AG09309 (cell line): ENCODE data around the gene MAGEC1.

- RRBS, result no CpG with 5 or more reads among the region's 4 CpGs
Measured at GRCh38 chrX:137997955-137998269, 432.0 kb downstream of the ZIC3 start.

- RRBS, result 14% methylated on average over 15 of the region's 53 CpGs
Measured at GRCh38 chrX:139194462-139195328, 335.8 kb upstream of the F9 start.

GRCh38 chrX:139202519-139202999 is 328.0 kb upstream of the F9 start:
- RRBS, result 24% methylated on average over 2 of the region's 16 CpGs

- RRBS, result no CpG with 5 or more reads among the region's 3 CpGs
Measured at GRCh38 chrX:139530237-139530632, 304 bp upstream of the F9 start.

GRCh38 chrX:139691378-139691837 is 16.6 kb downstream of the MCF2 start:
- RRBS, result 10% methylated on average over 1 of the region's 25 CpGs

DNA sequence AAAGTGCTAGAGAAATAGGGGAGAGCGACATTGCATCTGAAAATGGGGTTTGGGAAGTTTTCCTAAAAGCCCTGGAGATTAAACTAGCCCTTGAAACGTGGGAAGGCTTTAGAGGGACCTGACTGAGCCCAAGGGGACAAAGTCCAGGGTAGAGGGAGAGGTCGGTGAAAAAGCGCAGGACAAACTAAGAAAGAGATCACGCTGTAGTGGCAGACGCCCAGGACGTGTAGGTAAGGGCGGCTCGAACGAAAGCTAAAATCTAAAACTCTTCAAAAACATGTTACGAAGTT is 1.0 kb upstream of the ATP11C start:
- RRBS, result no CpG with 5 or more reads among the region's 11 CpGs

GRCh38 chrX:140070353-140070779 is 21.1 kb upstream of the ENSG00000230707 start:
- RRBS, result no CpG with 5 or more reads among the region's 2 CpGs

- RRBS, result no CpG with 5 or more reads among the region's 20 CpGs
Measured at GRCh38 chrX:140712571-140713536, 208.0 kb upstream of the SOX3 start.

- RRBS, result no CpG with 5 or more reads among the region's 11 CpGs
Measured at GRCh38 chrX:140918537-140919049, 83.8 kb upstream of the SPANXB1 start.

- RRBS, result 50% methylated on average over 1 of the region's 24 CpGs
Measured at GRCh38 chrX:141903488-141904117, at the start of gene MAGEC1. TSS of gene MAGEC1 (plus strand) at chrX:141903894.

DNA sequence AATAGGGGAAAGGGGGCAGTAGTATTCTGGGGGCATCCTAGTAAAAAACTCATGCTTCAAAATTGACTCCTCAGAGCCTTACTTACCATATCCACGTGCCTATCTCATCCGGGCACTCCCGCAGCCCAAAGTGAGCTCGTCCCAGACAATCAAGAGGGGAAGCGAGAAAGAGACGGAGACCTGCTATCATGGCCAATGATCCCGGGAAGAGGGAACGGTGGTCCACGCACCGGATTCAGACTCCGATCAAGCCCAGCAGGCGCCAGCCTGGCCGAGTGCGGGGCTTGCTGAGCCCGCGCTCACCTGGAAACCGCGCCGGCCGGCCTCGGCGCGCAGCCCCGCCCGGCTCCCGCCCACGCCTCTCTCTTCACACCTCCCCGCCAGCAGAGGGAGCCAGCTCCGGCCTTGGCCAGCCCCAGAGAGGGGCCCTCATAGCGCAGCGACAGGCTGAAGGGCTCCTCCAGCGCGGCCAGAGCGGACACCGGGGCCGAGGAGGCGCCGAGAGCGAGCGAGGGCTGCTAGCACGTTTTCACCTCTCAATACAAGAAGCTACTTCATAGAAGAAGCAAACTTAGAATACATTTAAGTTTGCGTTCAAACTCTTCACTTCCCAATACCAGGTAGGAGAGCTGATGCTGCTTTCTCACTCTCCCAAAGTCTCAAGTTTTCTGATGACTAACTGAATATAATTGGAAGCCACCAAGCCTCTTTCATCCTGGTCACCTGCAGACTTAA is 36.8 kb upstream of the SPANXN2 start:
- RRBS, result 59% methylated on average over 13 of the region's 42 CpGs

DNA sequence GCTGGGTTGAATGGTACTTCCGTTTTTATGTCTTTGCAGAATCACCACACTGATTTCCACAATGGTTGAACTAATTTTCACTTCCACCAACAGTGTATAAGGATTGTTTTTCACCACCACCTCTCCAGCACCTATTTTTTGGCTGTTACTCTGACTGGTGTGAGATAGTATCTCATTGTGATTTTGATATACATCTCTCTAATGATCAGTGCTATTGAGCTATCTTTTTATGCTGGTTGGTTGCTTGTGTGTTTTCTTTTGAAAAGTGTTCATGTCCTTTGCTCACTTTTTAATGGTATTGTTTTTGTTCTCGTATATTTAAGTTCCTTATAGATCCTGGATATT is 584.4 kb upstream of the SPANXN1 start:
- RRBS, result no CpG with 5 or more reads among the region's 2 CpGs

DNA sequence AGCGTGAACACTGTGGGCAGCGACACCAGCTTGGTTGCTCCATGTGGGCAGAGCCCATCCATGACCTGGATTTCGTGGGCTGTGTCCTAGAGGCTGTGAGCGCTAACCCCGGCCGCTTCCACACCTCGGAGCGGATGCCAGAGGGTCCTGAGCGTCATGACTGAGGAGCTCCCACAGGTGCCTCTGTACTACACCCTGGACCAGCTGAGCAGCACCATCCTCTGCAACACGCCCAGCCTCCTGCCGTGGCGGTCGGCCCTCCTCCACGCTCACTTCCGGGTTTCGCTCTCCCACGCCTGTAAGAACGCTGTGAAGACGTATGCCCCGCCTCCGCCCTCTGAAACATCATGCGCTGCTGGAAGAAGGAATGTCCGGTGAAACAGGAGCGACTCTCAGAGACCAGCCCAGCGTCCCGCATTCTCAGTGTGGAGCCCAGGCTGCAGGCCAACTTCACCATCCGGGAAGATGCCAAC is 186.3 kb upstream of the SLITRK2 start:
- RRBS, result 60% methylated on average over 4 of the region's 27 CpGs

DNA sequence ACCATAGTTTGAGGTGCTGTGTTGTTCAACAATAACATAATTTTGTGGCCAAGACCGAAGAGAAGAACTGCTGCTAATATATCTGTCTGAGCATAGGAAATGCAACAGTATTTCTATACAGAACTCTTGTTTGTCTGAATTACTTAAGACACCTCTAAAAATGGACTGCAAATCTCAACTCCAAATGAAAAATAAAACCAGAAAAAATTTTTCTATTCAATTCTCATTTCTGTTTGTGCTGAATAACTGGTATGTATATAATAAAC is 69.3 kb upstream of the CXorf51B start:
- RRBS, result no CpG with 5 or more reads among the region's 1 CpG

GRCh38 chrX:149541279-149541905 is 580 bp downstream of the EOLA1 start:
- RRBS, result 9% methylated on average over 4 of the region's 35 CpGs

DNA sequence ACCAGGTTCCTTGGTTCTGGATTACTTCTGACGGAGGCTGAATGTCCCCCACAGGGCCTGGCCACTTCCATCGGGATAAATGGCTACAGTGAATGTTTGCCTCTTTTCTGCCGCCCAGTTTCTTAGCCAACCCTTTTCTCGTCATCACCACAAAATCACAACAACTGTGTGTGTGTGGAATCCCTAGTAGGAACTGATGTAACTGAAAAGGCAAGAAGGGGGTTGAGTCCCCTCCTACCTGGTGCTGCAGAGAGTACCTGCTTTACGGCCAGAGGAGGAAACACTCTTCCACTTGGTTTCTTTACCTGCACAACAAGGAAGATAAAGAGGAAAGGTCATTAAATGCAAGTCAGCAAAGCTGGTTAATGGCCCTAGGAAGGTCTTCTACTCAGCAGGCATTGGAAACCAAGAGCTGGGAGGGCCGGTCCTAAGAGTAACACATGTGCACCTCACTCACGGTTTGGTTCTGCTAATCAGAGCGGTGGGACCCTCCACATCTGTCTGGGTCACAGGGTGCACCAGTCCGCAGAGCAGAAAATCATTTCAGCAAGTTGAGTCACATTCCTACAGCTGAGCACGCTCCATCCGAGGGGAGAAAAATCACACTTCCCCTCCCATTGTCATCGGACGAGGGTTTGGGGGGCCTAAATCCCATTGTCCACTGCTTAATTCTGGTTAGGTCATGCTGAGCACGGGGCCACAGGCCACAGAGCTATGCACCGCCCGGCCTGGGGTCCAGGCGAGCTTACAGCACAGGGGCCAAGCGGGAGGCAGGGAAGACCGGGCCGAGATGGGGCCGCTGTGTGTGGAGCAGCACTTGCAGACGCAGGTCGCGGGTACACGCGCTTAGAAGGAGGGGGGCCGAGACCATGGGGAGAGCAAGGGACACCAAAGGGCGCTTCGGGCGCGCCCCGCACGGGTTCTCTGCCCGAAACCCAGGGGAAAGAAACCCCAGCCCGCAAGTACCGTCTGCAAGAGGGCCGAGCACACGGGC is 818 bp downstream of the EOLA2 start:
- RRBS, result 14% methylated on average over 4 of the region's 38 CpGs

DNA sequence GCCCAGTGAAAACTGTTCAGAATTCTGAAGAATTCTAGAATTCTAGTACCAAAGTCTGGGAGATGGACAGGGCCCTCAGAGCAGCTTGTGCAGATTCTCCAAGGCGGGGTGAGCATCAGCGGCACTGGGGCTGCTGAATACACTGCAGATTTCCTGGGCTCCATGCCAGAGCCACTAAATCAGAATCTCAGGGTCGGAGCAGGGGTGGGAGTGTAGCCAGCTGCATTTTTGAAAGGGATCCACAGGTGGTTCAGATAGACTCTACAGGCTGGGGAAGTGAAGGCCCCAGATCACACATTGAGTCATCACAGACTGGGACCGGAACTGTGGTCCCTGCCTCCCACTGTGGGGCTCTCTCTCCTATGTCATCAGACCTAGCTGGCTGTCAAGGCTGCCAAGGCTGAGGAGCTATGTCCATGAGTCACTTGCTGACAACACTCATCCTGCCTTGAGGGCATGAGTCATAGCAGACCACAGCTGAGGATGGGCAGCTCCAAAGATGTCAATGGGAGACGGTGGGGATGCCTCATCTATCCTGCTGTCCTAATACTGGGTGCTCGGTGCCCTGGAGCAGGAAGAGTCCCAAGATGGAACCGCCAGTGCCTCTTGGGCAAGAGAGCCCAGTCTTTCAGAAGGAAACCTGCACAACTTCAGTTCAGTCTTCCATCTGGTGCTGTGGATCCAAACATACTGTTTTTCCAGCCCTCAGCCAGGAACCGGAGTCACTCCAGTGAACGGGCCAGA is 162.2 kb upstream of the MAMLD1 start:
- RRBS, result no CpG with 5 or more reads among the region's 9 CpGs

GRCh38 chrX:150508073-150508919 is 60.1 kb upstream of the MTM1 start:
- RRBS, result 13% methylated on average over 2 of the region's 15 CpGs

GRCh38 chrX:150846223-150846449 is 52.3 kb downstream of the CD99L2 start:
- RRBS, result no CpG with 5 or more reads among the region's 3 CpGs

DNA sequence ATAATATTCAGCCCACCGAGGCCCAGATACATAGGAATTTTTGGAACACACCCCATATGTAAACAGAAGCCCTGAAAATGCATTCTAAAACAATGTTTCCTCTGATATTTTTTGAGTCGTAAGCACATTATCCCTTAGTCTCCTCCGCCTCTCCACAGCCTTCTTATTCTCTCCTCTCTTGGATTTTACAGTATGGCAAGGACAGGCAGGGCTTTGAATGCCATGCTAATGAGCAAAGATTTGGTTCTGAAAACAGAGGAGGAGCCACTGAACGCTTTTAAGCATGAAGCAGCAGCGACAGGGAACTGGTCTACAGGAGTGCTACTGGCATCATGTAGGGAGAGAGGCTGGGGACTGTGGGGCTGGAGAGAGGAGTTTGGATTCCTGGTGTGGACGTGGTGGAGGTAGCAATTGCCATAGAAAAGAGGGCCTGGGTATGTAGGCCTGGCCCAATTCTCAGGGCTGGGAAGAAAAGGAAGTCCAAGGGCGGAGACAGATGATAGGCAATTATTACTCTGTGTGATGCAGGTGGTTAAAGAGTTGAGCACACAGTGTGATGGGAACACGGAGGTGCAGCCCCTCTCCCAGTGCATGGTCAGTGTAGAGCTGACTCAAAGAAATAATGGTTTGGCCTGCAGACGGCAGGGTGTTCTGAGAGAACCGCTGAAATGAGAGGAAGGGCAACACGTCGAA is 4.7 kb upstream of the CD99L2 start:
- RRBS, result no CpG with 5 or more reads among the region's 12 CpGs